ENCODE data around the gene NIBAN3.

GRCh38 chr19:16581988-16582680 lies 9.9 kb upstream of the SLC35E1 start:
- PRO-cap, 2 experiments = no peak in any of the 2 experiments
- RAMPAGE, long total RNA, 4 experiments = no peak in any of the 4 experiments

- PRO-cap, 2 experiments = no peak in any of the 2 experiments
- RAMPAGE, long total RNA, 4 experiments = no peak in any of the 4 experiments
These were observed 26.2 kb downstream of the MED26 start for GRCh38 chr19:16601628-16602335.

DNA sequence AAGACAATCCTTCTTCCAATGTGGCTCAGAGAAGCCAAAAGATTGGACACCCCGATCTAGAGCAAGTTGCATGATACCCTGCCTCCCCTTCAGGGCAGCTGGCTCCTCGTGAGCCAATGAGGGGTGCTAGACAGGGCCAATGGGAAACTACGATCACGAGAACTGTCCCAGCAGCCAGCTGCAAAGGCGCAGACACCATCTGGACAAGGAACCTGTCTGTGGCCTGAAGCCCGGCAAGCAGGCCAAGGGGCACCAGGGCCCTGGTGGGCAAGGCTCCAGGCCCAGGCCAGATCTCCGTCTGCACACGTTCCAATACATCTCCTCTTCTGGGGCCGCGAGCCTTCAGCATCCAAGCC lies 20.2 kb downstream of the MED26 start:
- PRO-cap, 2 experiments = no peak in any of the 2 experiments
- RAMPAGE, long total RNA, 4 experiments = no peak in any of the 4 experiments

DNA sequence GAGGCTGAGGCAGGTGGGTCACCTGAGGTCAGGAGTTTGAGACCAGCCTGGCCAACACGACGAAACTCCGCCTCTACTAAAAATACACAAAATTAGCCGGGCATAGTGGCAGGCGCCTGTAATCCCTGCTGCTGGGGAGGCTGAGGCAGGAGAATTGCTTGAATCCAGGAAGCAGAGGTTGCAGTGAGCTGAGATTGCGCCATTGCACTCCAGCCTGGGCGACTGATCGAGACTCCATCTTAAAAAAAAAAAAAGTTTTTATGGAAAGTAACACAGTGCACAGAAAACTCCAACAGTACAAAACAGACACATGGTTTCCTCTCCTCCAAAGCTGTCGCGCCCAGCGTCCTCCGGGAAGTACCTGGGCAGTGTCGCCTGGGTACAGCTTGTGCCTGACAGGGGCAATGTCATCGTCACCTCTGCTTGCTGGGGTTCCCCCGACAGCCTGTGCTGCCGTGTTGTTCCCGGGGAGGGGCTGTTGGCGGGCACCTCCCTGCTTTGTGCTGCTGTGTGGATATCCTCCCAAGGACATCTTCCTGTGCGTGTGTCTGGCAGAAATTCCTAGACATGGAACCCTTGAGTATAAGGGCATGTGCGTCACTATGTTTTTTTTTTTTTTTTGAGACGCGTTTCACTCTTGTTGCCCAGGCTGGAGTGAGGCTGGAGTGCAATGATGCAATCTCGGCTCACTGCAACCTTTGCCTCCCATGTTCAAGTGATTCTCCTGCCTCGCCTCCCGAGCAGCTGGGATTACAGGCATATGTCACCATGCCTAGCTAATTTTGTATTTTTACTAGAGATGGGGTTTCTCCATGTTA lies 2.5 kb upstream of the F2RL3 start:
- PRO-cap, 2 experiments = peak in 2 of 2 experiments; most common plus-strand start position 647 of the sequence (in 1); most common minus-strand start position 421 of the sequence (in 1)
- RAMPAGE, long total RNA, 4 experiments = no peak in any of the 4 experiments

GRCh38 chr19:16889363-16889861 lies 613 bp downstream of the F2RL3 start:
- PRO-cap, 2 experiments = peak in 1 of 2 experiments; most common plus-strand start chr19:16889781 (in 1); most common minus-strand start chr19:16889551 (in 1)
- RAMPAGE, long total RNA, 4 experiments = no peak in any of the 4 experiments

GRCh38 chr19:17077800-17078366 lies 2.3 kb downstream of the MYO9B start:
- PRO-cap, 2 experiments = no peak in any of the 2 experiments
- RAMPAGE, long total RNA, 4 experiments = no peak in any of the 4 experiments

DNA sequence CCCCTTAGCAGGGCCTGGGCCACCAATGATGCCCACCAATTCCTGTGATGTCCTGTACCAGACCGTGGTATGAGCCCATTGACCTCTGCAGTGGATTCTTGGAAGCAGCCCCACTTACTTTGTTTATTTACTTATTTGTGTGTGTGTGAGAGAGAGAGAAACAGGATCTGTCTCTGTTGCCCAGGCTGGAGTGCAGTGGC lies 12.9 kb downstream of the MYO9B start:
- PRO-cap, 2 experiments = no peak in any of the 2 experiments
- RAMPAGE, long total RNA, 4 experiments = no peak in any of the 4 experiments

GRCh38 chr19:17152250-17152537 lies 63.0 kb upstream of the USE1 start:
- PRO-cap, 2 experiments = no peak in any of the 2 experiments
- RAMPAGE, long total RNA, 4 experiments = no peak in any of the 4 experiments

DNA sequence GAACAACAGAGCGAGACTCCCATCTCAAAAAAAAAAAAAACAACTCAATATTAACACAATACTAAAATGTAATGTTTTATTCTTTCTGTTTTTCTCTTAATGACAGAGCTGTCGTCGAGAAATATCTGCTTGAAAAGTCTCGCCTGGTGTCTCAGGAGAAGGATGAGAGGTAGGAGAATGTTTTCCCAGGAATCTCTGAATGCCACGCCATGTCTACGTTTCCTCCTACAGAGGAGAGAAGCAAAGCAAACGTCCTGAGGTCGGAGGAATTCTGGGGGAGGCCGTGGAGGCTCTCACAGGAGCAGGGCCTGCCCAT lies 62.7 kb upstream of the USE1 start:
- PRO-cap, 2 experiments = no peak in any of the 2 experiments
- RAMPAGE, long total RNA, 4 experiments = no peak in any of the 4 experiments

DNA sequence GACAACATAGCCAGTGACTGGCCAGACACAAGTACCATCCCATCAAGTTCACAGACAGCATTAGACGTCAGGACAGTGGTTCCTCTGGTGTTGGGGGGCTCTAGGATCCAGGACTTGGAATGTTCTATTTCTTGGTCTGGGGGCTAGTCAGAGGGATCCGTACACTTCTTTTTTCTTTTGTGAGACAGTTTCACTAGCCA lies 59.2 kb upstream of the USE1 start:
- PRO-cap, 2 experiments = no peak in any of the 2 experiments
- RAMPAGE, long total RNA, 4 experiments = no peak in any of the 4 experiments

GRCh38 chr19:17156550-17157817 lies 58.2 kb upstream of the USE1 start:
- PRO-cap, 2 experiments = no peak in any of the 2 experiments
- RAMPAGE, long total RNA, 4 experiments = no peak in any of the 4 experiments

DNA sequence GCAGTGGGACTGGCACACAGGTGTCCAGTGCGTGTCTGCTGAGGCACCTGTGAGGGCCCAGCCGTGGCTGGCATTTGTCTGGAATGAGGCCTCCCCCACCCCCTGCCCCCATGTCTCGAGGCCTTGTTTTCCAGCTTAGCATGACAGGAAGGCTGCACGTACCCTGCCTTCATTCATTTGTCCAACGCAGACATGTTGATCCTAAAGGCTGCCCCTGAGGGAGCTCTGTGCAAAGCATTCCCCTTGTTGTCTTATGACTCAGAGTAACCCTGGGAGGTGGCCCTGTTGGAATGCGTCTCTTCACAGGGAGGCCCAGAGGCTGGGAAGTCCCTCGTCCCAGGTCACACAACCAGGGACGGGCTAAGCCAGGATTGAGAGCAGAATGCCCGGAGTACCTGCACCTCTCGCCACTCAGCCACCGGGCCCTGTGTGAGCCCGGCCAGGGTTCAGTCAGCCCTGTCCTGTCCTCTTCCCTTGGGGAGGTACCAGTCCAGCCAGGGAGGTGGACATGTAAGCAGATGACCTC lies 2.5 kb downstream of the DDA1 start:
- PRO-cap, 2 experiments = no peak in any of the 2 experiments
- RAMPAGE, long total RNA, 4 experiments = no peak in any of the 4 experiments

GRCh38 chr19:17323905-17324226 lies 10.8 kb downstream of the ANO8 start:
- PRO-cap, 2 experiments = no peak in any of the 2 experiments
- RAMPAGE, long total RNA, 4 experiments = no peak in any of the 4 experiments

DNA sequence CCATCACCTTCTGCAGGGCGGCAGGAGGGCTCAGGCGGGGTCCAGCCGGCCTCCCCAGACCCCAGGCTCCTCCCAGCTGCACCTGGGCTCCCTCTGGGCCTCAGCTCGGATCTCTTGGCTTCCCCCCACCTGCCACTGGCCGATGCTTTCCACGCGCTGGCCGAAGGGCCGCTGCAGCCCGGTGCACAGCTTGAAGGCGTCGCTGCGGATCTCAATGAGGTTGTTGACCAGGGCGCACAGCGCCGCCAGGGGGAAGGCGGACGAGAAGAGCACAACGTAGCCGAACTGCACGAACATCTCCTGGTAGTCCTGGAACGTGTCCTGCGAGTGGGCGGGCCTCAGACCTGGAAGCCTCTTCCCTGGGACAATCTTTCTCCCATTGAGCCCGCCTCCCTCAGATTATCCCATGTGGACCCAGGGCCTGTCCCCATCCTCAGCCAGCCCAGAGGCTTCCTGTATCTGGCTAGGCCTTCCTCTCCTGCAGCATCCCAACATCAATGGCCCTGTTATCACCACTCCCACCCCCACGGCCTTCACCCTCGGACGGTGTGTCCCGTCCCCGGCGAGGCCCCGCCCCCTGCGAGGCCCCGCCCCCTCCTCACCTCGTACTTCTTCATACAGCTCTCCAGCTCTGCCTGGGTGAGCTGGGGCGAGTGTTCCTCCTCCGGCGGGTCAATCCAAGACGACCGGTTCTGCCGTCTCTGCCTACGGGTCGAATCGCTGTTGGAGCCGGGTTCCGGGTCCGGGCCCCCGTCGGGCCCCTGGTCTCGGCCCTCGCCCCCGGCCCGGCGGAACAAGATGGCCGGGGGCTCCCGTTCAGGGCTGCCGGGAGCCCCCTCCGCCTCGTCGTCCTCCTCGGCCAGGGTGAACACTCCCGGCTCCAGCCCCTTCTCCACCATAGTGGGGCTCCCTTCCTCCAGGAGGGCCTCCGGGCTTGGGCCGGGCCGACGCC lies 6.8 kb downstream of the ANO8 start:
- PRO-cap, 2 experiments = no peak in any of the 2 experiments
- RAMPAGE, long total RNA, 4 experiments = no peak in any of the 4 experiments

DNA sequence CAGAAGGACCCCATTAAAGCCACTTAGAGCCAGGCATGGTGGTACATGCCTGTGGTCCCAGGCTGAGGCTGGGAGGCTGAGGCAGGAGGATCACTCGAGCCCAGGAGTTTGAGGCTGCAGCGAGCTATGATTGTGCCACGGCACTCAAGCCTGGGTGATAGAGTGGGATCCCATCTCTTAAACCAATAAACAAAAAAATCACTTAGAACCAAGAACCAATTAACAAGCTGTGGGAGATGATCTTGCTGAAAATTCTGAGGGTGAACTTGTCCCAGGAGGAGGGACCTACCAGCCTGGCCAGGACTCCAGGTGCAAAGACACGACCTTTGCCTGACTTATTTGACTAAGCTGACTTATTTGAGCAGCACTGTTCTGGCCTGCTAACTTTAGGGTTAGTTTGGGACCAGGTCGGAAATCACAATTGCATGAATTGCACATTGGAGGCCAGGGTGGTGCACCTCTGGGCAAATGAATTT lies 1.2 kb upstream of the BST2 start:
- PRO-cap, 2 experiments = no peak in any of the 2 experiments
- RAMPAGE, long total RNA, 4 experiments = no peak in any of the 4 experiments

- PRO-cap, 2 experiments = no peak in any of the 2 experiments
- RAMPAGE, long total RNA, 4 experiments = start-site peak on the plus strand in 1 of 4 experiments, at chr19:17484471-17484599 at its widest, 15 reads per replicate
These were observed 13.7 kb downstream of the SLC27A1 start for GRCh38 chr19:17483926-17484539.

DNA sequence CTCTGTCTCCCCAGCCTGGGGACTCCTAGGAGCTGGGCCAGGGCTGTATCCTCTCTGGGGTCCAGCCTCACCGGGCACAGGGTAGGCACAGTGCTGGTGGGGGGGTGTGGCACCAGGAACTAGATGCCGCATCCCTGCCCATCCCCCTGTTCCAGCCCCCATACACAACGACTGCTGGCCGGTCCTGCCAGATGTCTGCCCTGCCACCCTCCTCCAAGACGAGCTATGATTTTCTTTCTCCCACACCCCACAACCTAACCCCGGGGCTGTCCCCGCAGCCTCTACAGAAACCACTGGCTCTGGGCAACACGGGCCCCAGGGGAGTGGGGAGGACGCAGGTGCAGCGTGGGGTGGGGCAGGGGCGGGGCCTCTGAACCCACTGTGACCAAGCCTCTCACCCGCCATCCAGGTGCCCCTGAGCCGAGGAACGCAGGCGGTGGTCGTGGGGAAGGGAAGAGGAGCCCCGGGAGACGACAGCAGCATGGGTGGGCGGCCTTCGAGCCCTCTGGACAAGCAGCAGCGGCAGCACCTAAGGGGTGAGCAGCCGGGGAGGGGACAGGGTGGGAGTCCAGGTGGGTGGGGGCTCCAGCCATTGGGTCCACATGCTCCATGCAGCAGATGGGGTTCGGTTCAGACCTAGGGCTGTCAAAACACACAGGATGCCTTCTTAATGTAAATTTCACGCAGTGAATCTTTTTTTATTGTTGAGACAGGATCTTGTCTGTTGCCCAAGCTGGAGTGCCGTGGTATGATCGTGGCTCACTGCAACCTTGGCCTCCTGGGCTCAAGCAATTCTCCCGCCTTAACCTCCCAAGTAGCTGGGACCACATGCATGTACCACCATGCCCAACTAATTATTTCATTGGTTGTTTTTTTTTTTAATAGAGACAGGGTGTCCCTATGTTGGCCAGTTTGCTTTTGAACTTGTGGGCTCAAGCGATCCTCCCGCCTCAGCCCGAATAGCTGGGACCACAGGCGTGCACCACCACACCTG lies at the start of gene NIBAN3:
NIBAN3 (plus strand) TSS at position 408 of the 994 bp plus-strand sequence.
- PRO-cap, 2 experiments = no peak in any of the 2 experiments
- RAMPAGE, long total RNA, 4 experiments = no peak in any of the 4 experiments

DNA sequence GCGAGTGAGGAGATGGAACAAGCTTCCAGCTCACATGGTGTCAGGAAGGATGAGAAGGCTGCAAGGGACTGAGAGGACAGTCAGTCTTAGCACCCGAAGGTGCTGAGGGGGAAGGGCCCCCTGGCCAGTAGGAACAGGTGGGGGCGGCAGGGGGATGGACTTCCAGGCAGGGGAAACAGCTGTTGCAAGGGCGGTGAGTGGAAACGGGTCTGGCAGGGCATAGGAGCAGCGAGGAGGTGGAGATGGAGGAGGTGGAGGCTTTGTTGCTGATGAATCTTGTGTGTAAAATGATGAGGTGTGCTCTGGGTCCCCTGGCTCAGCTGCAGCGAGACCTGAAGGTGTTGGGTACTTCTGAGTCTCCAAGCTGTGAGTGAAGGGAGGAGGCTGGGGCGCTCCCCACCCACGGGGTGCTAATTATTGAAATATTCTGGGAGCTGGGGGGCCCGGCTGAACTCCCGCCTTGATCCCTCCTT lies 1.2 kb downstream of the MAP1S start:
- PRO-cap, 2 experiments = no peak in any of the 2 experiments
- RAMPAGE, long total RNA, 4 experiments = no peak in any of the 4 experiments

DNA sequence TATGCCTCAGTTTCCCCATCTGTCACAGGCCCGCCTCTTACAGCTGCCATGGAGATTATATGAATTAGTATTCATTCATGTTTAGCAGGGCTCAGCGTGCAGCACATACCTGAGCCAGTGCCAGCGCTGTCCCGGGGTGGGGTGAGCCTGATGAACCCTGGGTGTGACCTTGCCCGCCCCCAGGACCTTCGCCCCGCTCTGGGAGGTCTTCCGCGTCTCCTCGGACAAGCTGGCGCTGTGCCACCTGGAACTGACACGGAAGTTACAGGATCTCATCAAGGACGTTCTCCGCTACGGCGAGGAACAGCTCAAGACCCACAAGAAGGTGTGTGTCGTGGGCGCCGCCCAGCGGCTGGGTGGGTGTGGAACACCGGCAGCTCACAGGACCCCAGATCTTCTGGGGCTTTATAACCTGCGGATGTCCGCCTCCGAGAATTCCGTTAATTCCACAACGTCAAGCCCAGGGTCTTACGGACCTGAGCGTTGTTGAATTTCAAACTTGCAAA lies 15.3 kb downstream of the FCHO1 start:
- PRO-cap, 2 experiments = no peak in any of the 2 experiments
- RAMPAGE, long total RNA, 4 experiments = no peak in any of the 4 experiments

DNA sequence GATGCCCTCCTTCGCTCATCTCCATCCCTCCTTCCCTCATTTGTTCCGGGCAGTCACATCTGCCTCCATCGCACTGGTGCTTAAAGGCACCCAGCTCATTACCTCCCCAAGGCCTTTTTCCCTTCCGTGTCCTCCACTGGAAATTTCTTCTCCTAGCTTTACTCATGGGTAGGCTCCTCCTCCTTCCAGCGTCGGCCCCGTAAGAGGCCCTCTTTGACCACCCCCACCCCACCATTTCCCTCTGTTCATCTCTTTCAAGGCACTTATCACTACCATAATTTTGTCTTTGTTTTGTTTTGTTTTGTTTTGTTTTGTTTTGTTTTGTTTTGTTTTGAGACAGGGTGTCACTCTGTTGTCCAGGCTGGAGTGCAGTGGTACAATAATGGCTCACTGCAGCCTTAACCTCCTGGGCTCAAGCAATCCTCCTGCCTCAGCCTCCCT lies 6.6 kb upstream of the INSL3 start:
- PRO-cap, 2 experiments = no peak in any of the 2 experiments
- RAMPAGE, long total RNA, 4 experiments = no peak in any of the 4 experiments